Iris pigment epithelial cell (primary cell): ENCODE results near the gene FBXO10.

GRCh38 chr9:37424117-37424510 is 1.6 kb downstream of the GRHPR start:
- RRBS, result no CpG with 5 or more reads among the region's 8 CpGs

- RRBS, result 72% methylated on average over 4 of the region's 22 CpGs
These were observed 2.7 kb downstream of the GRHPR start for GRCh38 chr9:37424907-37425788.

DNA sequence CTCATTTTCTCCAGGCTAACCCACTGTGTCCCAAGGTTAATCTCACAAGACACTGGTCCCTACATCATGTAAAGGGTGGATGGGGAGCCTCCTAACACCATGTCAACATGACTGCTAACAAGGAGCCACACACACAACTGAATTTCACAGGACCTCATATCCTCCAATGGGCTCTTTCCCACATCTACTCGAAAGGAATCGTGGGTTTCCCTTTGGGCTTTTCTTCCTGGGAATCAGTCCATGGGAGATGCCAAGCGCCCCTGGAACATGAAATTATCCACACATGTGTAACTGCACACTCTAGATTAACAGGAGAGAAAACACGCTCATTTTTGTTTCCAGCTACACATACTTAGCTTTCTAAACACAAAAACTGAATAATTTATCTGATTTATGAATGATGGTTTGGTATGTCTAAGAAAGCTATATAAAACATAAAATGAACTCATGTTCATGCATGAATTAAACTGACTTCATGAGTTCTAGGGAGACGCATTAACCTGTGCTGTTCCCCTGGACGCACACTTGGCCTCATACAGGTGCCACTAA is 16.2 kb downstream of the GRHPR start:
- RRBS, result no CpG with 5 or more reads among the region's 6 CpGs

DNA sequence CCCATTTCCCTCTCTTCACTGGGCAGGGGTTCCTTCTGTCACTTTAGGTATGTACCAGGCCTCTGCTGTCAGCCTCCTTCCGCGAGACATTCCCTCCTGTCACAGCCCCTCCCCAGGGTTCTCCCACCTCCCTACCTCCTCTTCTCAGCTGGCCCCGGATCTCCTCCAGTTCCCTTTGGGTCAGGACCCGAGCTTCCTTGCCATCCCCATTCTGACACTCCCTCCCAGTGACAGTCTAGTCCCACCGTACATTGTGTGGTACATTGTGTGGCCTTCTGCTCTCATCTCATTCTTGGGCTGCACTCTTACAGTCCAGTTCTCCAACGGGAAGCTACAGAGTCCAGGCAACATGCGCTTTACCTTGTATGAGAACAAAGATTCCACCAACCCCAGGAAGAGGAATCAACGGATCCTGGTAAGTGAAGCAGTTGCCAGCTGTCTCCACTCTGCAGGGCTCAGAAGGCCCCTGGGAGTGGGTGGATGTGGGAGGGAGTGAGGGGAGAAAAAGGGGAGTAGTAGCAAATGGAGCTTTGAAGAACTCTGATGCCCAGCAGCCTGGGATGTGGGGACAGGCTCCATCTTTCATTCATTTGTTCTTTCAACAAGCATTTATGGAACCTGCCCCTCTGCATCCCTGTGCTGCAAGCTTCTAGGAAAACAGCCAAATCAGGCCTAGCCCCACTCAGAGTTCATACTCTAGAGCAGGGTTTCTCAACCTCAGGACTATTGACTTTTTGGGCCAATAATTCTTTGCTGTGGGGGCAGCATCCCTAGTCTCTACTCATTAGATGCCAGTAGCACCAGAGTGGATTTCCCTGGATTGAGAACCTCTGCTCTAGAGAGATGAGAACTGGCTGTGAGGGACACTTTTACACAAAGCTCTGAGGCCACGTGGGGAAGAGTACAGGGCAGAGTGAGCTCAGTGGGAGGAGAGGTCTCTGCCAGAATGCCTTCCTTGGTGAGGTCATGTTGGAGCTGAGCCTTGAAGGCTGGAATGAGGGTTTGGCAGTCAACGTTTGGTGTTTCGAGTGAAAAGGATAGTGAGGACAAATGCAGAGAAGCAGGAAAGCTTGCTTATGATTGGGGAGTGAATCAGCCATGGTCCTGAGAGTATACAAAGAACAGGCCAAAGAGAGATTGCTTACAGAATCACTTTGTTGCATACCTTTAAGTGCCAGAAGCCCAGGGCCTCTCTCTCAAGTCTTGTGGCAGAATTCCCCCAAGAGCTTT is 1.1 kb downstream of the POLR1E start:
- RRBS, result no CpG with 5 or more reads among the region's 11 CpGs

- RRBS, result no CpG with 5 or more reads among the region's 20 CpGs
These were observed 26.6 kb downstream of the POLR1E start for GRCh38 chr9:37511970-37513098.

GRCh38 chr9:37575986-37576836 is at the start of gene FBXO10:
TSS of gene FBXO10 (minus strand) at chr9:37576380.
- RRBS, result 2% methylated on average over 32 of the region's 75 CpGs

GRCh38 chr9:37827963-37828654 is 27.5 kb downstream of the DCAF10 start:
- RRBS, result no CpG with 5 or more reads among the region's 6 CpGs

GRCh38 chr9:37994682-37995447 is 74.2 kb downstream of the SHB start:
- RRBS, result no CpG with 5 or more reads among the region's 17 CpGs

DNA sequence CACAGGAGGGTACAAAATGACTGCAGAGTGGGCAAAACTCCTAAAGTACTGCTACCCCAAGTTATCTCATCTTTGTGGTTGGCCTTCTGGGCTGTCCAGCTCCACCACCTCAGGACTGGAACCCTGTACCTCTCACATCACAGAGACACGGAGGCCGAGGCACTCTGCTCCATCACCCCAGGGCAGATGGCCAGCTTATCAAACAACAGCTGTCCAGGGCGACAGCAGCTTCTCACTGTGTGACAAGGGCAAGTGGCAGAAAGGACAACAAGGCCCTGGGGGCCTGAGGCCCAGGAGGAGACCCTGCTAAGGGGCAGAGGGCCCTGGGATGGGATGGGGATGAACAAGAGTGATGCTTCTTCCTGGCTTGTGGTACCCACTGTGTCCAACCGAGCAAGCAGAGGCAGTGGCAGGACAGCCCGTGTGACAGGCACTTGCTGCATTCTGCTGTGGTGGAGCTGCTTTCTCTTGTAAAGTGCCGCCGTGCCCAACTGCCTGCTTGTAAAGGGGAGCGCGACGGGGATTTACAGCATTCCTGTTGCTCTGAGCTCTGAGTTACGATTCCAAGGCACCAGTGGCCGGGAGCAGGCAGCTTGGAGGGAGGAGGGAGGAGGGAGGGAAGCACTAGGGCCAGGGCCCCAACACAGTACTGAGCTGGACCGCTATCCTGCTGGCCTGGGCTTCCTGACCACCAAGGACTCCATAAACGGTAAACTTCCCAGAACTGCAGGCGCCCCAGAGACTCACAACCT is 71.2 kb downstream of the SHB start:
- RRBS, result no CpG with 5 or more reads among the region's 15 CpGs

- RRBS, result no CpG with 5 or more reads among the region's 10 CpGs
These were observed 60.9 kb downstream of the SHB start for GRCh38 chr9:38008020-38008725.

DNA sequence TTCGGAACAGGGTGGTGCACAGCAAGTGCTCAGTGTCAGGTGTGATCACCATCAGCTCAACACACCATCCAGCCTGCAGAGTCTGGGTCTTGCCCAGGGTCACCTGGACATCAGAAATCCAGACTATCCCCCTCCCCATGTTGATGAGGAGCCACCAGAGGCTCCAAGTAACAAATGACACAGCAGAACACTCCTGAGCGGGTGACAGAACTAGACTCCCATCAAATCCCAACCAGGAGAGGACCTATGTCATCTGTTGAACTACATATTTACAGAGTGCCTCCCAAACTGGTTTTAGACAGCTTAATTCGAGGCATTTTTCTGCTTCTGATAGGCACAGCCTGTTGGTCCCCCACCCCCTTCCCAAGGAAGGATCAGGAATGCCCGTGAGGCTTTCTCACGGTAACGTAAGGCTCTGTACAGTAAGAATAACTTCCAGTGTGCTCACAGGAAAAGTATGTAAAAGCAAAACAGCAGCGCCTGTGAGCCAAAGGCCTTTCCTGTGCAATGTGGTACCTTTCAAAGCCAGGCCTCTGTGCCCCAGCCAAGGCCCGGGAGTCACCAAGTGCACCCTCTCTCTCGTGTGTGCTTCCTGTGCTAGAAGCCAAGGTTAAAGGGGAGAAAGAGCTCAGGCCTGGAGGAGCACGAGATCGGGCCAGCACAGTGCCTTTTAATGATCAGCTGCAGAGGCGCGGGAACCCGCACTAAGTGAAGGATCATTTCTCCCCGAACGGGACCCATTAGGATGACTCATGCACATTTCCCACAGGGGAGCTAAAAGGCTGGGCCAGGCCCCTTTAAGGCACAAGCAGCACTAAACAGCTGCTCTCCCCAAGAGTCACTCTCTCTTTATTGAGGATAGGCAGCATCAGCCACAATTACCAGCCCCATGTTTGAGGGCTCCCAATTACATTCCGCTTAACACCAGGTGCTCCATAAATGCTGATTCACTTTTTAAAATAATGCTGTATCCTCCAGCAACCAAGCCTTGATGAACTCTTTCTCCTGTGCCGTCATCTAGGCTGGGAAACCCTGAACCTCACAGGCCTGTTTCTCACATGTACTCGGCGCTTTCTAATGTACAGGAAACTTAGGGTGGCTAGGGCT is 43.0 kb downstream of the SHB start:
- RRBS, result no CpG with 5 or more reads among the region's 20 CpGs

GRCh38 chr9:38039338-38039882 is 29.6 kb downstream of the SHB start:
- RRBS, result 7% methylated on average over 2 of the region's 11 CpGs

DNA sequence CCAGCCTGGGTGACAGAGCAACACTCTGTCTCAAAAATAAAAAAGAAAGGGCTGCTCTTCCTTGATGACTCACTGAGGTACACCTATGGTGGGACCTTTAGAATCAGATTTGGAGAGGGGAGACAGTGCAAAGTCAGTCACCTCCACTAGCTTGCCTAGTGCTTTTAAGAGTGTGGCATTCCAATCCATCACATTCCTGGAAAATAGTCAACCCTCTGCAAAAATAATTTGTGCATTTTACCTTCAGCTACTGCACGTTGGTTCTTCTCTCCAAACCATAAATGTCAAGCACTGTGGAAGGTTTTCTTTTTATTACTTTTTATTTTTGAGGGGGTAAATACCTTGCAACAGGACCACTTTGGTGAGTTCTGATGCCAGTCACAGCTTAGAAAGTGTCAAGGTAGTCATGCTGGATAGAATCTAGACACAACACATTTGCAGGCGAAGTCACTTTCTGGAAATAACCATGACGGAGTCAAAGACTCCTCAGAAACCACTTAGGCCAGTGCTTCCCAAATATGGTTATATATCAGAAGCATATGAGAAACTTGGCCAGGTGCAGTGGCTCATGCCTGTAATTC is 9.3 kb upstream of the ALDH1B1 start:
- RRBS, result no CpG with 5 or more reads among the region's 3 CpGs

DNA sequence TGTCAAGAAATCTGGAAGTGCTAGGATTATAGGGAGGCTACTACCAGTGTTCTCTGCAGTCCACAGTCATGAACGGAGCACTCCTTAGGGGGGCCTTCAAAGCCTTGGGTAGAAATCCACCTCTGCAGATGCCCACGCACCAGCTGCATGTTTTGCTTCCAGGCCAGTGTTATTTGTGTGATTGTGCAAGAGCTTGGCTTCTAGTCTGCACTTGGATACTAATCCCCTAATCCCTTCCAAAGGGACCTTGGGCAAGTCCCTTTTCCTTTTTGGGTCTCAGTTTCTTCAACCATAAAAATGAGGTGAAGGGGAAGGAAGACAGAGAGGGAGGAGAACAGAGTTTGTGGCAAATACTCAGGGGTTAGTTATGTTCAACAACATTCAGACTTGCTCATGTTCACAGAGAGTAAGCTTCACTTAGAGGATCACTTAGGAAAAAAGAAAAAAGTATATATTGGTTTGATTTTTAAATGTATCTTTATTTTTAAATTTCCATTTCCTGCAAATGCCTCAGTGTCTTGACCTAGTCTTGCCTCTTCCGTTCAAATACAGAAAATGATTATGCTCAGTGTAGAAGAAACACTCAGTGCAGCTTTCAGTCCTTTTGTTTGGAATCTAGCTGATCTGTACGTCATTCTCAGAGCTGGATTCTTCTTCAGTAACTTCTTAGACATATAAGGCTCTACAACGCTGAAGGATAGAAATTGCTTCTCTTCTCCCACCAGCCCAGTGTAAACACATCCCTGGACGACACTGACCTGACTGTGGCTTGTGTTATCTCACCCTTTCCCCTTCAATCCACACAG is 3.4 kb upstream of the ALDH1B1 start:
- RRBS, result no CpG with 5 or more reads among the region's 6 CpGs

- RRBS, result no CpG with 5 or more reads among the region's 4 CpGs
These were observed 629.8 kb downstream of the FOXD4L6 start for GRCh38 chr9:40498725-40499104.

DNA sequence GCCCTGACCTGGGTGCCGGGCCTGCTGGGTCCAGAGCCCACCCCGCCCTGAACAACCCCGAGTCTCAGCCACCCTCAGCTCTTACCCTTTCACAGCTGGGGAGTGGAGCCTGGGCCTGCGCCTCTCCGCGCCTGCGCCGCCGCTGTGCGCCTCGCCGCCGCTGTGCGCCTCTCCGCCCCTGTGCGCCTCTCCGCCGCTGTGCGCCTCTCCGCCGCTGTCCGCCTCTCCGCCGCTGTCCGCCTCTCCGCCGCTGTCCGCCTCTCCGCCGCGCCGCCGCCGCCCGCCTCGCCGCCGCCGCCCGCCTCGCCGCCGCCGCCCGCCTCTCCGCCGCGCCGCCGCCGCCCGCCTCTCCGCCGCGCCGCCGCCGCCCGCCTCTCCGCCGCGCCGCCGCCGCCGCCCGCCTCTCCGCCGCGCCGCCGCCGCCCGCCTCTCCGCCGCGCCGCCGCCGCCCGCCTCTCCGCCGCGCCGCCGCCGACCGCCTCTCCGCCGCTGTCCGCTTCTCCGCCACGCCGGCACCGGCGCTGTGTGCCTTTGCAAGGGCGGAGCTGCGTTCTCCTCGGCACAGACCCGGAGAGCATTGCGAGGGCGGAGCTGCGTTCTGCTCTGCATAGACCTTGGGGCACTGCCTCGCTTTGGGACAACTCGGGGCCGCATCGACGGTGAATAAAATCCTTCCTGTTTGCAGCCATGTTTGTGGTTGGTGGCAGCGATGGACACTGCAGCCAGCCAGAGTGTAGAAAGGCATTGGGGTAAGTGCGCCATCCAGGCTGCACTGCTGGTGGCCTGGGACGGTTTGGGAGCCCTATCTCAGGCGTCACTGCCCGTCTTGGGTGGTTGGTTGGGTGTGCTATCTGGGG is 544.2 kb downstream of the FOXD4L6 start:
- RRBS, result no CpG with 5 or more reads among the region's 113 CpGs

GRCh38 chr9:40988296-40989180 is 139.9 kb downstream of the FOXD4L6 start:
- RRBS, result no CpG with 5 or more reads among the region's 8 CpGs

GRCh38 chr9:40993163-40993613 is 135.3 kb downstream of the FOXD4L6 start:
- RRBS, result no CpG with 5 or more reads among the region's 6 CpGs

GRCh38 chr9:41651007-41651244 is 461.8 kb upstream of the ZNG1F start:
- RRBS, result no CpG with 5 or more reads among the region's 3 CpGs

GRCh38 chr9:42307412-42307857 is 124.0 kb downstream of the SPATA31A6 start:
- RRBS, result no CpG with 5 or more reads among the region's 2 CpGs